ENCODE results near the gene RANGRF.

GRCh38 chr17:8137820-8138565, 14.1 kb upstream of the HES7 start:
- RRBS = no CpG with 5 or more reads among the region's 21 CpGs

- RRBS = no CpG with 5 or more reads among the region's 10 CpGs
These were observed 2.6 kb downstream of the PER1 start for GRCh38 chr17:8149630-8150015.

DNA sequence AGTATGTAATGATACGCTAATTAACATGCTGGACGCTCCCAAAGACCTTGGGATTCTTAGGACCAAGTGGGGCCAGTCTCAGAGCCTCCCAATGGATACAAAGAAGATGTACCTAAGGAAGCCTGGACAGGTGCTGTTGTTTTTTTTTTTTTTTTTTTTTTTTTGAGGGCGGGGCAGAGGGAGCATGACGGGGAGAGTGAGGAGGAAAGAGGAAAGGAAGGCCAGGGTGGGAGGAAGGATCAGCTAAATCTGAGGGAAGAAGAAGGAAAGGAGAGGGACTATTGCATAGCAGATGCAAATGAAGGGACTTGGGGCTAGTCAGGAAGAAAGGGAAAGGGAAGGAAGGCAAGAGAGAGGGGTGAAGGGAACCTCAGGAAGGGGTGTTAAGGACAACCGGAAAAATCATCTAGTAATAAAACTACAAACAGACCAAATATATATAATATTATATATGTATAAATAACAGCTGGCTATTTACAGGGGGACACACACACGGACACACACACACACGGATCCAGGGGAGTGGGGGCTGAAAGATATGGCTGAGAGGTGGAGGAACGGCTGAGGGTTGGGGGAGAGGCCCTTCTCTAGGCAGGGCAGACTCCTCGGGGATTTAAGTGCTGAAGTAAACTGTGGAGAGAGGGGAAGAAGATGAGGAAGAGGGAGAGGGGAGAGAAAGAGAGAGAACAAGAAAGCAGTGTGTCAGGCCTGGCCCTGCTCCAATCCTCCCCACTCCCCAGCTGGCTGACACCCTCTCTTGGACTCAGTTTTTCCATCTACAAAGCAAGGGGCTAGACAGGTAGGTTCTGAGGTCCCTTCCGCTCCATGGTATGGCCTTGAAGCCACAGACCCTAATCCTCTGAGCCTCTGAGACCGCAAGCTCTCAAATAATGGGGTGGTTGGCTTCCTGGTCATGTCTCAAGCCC, 2.2 kb downstream of the VAMP2 start:
- RRBS = no CpG with 5 or more reads among the region's 11 CpGs

- RRBS = no CpG with 5 or more reads among the region's 29 CpGs
These were observed 2.9 kb downstream of the TMEM107 start for GRCh38 chr17:8173015-8173968.

- RRBS = no CpG with 5 or more reads among the region's 15 CpGs
These were observed 2.2 kb upstream of the BORCS6 start for GRCh38 chr17:8191819-8192986.

DNA sequence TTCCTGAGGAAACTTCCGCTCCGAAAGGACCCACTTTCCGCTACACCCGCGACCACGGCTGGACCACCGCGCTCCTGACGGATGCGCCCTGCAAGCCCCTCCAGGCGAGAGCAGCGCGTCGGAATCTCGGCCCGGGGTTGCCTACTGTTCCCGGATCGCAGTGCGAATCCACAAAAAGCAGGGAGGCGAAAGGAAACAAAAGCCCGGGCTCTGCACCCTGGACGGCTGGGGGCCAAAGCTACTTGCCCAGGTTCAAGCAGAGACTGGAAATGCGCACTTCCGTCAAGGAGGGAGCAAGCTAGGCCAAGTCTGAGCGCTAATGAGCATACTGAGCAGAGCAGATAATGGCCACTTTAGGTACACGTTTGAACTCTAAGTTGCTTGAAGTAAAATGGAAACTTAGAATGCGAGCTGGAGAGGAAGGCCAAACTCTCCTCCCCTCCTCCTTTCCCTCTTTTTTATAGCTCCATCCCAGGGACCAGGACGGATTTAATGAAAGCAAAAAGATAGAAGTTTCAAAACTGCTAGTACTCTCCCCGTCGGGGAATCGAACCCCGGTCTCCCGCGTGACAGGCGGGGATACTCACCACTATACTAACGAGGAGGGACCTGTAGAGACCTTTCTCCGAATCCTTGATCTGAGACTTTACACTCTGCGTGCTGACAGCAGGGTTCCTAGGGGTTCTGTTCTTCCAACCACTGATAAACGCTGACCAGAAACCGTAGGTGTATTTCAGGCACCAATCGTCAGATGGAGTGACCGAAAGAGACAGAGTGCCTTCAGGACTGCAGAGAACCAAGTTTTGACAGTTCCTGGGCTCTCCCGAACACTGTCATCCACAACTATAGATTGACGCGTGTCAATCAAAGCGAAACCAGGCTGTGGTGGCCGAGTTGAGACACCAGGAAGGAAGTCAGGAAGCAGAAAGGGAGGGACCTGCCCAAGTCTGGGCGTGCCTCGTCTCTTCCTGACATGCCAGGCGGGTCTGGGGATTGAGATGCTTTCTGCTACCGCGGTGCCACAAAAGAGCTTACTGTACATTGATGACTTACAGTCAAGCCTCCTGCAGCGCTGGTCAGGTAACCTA, 11.7 kb upstream of the AURKB start:
- RRBS = 7% methylated on average over 5 of the region's 53 CpGs

GRCh38 chr17:8288472-8289557, at the start of gene RANGRF:
RANGRF (plus strand) TSS chr17:8288670.
- RRBS = 2% methylated on average over 36 of the region's 70 CpGs

- RRBS = no CpG with 5 or more reads among the region's 7 CpGs
These were observed 1.3 kb downstream of the RANGRF start for GRCh38 chr17:8289668-8290248.

DNA sequence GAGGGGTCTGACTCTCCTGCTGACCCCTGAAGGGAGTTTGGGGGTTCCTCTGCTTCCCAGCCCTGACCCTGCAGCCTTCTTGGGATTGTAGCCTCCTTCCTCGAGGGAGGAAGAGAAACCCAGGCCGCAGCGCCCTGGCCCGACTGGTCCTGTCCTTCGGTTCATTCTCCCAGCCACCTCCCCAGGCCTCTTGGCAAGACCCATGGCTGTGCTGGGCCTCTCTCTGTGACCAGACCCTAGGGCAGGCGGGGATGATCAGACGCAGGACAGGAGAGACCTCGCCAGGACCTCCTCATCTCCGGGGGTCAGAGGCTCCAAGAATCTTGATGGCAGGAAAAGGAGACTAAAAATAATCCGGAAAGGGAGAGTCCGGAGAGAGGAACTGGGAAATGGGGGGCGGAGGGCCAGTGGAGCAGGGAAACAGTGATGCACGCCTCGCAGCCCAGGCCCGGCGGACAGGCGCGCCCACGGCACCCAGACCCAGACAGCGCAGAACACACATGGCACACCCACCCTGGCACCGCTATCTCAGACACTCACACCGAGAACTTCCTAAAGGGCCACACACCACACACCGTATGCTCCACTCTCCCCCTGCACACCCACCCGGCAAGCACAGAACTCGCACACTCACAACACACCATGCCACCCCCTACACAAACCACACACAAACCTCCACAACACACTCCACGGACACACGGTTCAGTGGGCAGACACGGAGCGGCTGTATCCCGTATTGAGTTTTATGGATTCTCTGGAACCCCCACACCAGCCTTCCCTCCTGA, 1.3 kb downstream of the ARHGEF15 start:
- RRBS = 79% methylated on average over 5 of the region's 30 CpGs

DNA sequence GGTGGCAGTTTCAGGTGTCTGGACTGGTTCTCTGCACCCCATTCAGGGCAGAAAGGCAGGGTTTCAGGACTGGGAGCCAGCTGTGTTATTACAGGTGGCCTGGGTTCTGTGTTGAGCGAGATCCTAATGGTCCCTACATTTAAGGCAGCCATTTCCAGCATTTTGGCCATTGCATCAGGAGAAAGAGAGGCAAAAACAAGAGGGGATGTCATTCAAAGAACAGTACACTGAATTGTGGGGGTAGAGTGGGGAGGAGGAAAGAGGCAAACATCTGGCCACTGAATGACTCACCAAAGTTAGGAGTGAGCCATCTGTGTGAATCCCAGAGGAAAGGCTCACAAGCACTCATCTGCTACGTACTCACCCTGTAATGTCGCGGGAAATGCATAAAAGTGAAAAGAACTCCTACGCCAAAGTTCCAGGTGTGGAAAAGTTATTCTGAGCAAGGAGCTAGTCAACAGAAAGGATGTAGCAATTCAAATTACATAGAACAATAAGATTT, 16.8 kb downstream of the KRBA2 start:
- RRBS = no CpG with 5 or more reads among the region's 5 CpGs

DNA sequence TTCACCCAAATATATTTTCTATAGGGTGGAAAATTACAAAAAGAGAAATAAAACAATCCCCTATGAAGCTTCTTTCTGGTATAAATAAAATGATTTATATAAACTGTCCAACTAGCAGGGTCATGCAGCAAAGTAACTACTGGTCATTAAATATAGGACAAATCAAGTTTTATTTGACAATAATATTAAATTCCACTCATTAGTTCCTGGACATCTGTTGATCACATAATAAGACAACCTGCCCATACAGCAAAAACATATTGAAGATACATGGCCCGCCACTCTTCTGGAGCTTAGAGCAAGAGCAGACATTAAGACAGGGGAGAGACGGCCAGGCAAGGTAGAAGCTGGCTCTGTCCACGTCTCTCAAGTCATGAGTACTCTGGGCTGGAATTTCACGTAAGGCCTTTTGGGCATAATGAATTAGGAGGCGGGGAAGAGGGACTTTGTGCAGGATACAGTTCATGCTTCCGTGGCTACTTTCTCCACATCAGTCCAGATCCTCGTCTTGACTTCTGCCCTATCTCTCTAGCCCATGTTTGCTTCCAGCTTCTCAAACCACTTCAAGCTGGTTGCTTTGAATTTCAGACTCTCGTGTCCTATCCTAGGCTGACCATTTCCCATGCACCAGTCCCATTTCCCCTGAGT, 11.4 kb upstream of the PIK3R6 start:
- RRBS = no CpG with 5 or more reads among the region's 8 CpGs

- RRBS = no CpG with 5 or more reads among the region's 7 CpGs
These were observed 43.1 kb downstream of the PIK3R5 start for GRCh38 chr17:8922241-8923010.

- RRBS = no CpG with 5 or more reads among the region's 5 CpGs
These were observed 23.4 kb downstream of the PIK3R5 start for GRCh38 chr17:8942039-8942633.

GRCh38 chr17:9024317-9024878, 3.1 kb downstream of the NTN1 start:
- RRBS = 95% methylated on average over 6 of the region's 15 CpGs

- RRBS = no CpG with 5 or more reads among the region's 11 CpGs
These were observed 36.1 kb downstream of the NTN1 start for GRCh38 chr17:9057329-9057798.

DNA sequence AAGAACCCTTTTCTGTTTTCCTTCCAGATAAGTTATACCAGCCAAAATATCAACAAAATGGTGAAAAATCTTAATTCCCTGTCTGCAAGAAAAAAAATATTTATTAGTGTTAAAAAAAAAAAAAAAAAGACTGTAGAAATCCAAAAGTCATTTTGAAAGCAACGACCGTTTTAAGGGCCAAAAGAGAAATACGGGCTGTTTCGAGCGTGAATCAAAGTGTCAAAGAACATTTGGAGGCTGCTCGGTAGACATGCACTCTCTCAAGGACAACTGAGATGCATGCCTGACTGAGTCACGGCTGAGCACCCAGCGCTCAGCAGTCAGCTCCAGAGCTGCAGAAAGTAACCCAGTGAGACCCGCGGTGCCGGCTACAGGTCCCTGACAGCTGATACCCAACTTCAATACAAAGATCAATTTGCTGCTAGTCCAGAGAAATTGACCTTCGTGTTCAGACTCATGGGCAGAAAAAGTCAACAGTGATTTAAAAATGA, 215.0 kb downstream of the STX8 start:
- RRBS = no CpG with 5 or more reads among the region's 12 CpGs

- RRBS = 2% methylated on average over 14 of the region's 35 CpGs
These were observed 192 bp downstream of the USP43 start for GRCh38 chr17:9645585-9645832.

DNA sequence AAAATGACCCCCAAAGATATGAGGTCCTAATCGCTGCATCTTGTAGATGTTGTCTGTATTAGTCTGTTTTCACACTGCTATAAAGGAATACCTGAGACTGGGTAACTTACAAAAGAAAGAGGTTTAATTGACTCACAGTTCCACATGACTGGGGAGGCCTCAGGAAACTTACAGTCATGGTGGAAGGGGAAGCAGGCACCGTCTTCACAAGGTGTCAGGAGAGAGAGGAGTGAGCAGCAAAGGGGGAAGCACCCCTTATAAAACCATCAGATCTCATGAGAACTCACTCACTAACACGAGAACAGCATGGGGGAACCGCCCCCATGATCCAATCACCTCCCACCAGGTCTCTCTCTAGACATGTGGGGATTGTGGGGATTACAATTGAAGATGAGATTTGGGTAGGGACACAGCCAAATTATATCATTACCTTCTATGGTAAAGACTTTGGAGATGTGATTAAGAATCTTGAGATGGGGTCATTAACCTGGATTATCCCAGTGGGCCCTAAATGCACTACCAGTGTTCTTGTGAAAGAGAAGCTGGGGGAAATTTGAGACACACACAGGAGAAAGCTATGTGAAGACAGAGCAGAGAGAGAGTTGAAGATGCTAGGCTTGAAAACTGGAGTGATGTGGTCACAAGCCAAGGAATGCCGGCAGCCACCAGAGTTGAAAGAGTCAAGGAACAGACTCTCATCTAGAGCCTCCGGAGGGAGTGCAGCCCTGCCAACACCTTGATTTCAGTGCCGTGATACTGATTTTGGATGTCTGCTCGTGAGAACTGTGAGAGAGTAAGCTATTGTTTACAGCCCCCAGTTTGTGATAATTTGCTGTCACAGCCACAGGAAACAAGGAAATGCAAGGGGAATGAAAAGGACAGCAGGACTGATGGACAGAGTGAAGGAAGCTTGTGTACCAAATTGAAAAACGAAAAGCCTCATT, 20.2 kb downstream of the USP43 start:
- RRBS = no CpG with 5 or more reads among the region's 9 CpGs

DNA sequence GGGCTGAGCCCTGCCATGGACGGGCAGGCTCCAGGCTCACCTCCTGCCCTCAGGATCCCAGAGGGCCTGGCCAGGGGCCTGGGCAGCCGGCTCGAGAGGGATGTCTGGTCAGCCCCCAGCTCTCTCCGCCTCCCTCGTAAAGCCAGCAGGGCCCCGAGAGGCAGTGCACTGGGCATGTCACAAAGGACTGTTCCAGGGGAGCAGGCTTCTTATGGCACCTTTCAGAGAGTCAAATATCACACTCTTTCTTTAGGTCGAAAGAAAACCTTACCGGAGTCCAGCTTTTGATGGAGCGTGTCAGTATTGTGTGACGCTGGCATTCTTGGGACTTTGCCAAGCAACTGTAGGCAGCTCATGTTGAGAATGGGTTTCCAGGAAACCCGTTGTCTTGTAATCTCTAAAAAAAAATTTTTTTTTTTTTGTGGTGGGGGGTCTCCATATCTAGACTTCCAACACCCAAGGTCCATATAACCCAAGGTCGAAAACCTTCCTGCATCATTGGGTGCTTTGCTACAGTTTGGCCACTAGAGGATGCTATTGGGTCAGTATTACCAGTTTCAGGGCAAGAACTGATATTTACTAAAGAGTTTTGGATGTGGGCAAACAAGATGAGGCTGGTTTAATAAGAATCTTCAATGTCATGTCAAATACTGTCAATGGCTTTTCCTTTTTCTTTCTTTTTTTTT, 62.5 kb downstream of the DHRS7C start:
- RRBS = no CpG with 5 or more reads among the region's 12 CpGs

Measured in Ishikawa (cell line).